Colon Carcinoma Metastatic in the Brain (tissue), 2 donors: ENCODE data around the genes ZFP36L2 and ABCG5.

GRCh38 chr2:42956999-42957739, 164.8 kb upstream of the HAAO start:
- PRO-cap, 2 experiments, result no peak in any of the 2 experiments

DNA sequence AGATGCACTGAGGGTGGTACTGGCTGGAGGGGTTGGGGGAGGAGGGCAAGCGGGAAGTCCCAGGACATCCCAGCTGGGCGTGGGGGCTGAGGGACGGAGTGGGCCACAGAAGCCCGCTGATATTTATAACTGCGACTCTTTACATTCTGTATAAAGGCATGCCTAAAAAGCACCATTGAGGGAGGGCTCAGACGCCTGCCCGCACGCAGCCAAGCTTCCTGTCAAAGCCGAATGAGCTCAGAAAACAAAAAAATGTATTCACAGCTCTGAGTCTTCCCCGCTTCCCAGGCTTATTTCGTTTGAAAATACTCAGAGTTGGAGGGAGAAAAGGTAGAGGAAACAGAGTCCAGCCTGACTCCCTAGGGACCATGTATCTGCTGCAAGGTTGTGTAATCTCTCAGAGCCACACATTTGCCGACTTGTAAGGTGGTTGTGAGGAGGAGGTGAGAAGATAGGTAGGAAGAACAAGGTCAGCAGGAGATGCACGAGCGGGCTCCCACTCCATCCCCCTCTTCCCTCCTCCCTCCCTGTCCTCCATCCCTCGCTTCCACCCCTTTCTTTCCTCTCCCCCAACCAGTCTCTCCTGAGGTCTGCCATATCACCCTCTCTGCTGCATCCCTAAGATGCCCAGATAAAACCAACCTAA, 170.2 kb upstream of the HAAO start:
- PRO-cap, 2 experiments, result no peak in any of the 2 experiments

DNA sequence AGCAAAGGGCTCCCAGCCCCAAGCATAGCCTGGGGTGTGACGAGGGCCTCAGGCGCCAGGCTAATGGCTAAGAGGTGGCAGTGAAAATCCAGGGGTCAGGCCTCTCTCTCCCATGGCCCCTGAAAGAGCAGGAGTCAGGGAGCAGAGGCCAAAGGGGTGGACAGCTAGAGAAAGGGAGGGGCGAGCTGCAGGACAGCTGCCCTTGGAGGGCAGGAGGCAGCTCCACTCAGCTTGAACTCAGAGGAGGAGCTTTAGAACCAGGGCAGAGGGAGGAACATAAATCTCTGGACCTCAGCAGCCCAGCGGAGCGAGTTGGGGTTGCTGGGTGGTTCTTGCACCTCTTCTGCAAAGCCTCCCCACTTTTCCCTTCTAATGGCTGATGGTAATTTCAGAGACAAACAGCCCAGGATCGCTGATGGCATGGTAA, 155.2 kb downstream of the ZFP36L2 start:
- PRO-cap, 2 experiments, result no peak in any of the 2 experiments

- PRO-cap, 2 experiments, result no peak in any of the 2 experiments
Measured at GRCh38 chr2:43128604-43128933, 97.8 kb downstream of the ZFP36L2 start.

- PRO-cap, 2 experiments, result peak in 2 of 2 experiments; most common plus-strand start chr2:43158419 (in 2)
Measured at GRCh38 chr2:43158024-43158441, 68.4 kb downstream of the ZFP36L2 start.

DNA sequence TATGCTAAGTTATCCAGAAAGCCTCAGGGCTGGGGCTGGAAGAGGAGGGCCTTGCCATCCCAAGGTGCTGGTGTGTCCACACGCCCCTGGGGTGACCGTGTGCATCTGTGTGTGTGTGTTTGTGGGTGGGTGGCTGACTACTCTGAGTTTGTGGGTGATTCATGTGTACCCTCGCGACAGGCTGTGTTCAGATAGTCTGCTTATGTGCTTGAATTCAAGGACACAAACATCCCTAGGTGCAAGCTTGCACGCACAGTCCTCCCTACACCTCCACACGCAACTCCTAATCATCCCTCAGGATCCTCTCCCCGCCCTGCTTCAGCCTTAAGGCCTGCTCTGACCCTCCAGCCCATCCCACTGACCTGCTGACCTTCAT, 33.2 kb downstream of the ZFP36L2 start:
- PRO-cap, 2 experiments, result no peak in any of the 2 experiments

- PRO-cap, 2 experiments, result no peak in any of the 2 experiments
Measured at GRCh38 chr2:43215870-43216324, 10.5 kb downstream of the ZFP36L2 start.

DNA sequence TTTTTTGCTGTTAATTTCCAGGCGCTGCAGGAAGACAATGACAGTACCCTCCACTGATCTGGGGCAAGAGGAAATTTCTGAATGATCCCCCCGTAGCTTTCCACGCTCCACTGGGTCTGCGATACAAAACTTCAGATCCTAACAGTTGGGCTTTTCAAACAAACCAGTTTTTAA, 5.7 kb downstream of the ZFP36L2 start:
- PRO-cap, 2 experiments, result no peak in any of the 2 experiments

DNA sequence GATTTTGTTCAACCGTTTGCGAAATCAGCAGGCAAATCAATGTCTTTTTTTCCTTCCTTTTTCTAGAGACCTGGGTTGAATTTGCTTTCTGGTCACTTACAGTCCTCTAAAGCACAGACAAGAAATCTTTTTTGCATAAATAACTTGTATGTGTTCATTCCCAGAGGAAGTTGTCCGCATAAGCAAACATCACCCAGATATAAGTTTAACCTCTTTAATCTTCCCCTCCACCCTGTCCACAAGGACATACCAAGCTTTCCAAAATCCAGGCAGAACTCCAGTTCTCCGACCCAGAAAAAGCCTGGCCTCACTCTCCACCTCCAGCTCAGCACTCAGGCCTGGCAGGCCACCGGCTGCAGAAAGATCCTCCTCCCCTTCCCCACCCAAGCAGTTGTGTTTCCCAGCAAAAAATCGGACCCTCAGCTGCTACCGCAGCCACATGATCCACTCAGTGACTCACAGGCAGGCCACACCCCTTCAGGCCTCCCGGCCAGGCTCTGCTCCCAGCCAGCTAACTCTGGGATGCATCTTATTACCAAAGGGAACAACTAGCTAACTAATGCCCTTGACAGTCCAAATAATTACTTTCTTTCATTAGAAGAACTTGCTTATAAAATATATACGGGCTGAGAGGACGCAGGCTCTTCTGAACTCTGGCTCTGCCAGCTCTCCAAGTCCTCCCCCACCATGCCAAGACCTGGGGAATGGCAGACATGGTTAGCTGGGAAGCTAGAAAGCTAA, 4.6 kb downstream of the ZFP36L2 start:
- PRO-cap, 2 experiments, result peak in 2 of 2 experiments; most common plus-strand start position 527 of the sequence (in 2); most common minus-strand start position 363 of the sequence (in 1)

DNA sequence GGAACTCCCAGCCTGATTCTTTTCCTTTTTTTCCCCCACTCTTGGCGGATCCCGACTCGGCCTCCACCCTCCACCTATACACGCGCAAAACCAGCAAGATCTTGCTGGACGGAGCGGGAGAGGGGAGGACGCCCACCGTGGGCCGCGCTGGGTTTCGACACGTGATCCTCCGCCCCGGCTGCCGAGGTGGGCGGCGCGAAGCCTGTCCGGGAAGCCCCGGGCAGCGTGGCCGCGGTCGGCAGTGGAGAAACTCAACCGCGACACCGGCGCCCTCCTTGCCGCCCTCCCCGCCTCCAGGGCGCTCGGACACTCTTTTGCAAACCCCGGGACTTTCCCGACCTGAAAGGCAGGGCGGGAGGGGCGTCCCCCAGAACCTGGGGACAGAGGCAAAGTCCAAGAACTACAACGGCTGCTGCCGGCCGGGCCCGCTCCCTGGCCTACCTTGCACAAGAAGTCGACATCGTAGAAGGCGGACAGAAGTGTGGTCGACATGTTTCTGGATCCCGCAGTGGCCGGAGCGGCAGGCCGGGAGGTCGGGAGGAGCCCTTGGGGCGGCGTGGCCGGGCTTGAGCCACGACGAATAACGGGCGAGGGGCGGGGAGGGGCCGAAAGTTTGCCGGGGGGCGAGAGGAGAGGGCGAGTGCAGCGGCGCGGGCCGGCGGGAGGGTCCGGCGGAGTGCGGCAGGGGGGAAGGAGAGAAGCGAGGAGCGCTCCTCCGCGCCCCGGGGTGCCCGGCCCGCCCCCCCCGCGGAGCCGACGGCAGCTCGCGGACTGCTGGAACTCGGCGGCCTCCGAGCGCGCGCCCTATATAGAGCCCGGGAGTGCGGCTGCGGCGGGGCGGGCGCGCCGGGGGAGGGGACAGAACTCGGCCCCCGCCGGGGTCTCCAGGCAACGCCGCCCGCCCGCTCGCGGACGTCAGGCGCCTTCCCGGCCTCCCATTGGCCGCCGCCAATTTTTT, at the start of gene ZFP36L2:
ZFP36L2 (minus strand) TSS at position 783 of the 958 bp plus-strand sequence.
- PRO-cap, 2 experiments, result peak in 2 of 2 experiments; most common plus-strand start position 389 of the sequence (in 2); most common minus-strand start position 316 of the sequence (in 2)

GRCh38 chr2:43302136-43302620, 75.8 kb upstream of the ZFP36L2 start:
- PRO-cap, 2 experiments, result no peak in any of the 2 experiments

DNA sequence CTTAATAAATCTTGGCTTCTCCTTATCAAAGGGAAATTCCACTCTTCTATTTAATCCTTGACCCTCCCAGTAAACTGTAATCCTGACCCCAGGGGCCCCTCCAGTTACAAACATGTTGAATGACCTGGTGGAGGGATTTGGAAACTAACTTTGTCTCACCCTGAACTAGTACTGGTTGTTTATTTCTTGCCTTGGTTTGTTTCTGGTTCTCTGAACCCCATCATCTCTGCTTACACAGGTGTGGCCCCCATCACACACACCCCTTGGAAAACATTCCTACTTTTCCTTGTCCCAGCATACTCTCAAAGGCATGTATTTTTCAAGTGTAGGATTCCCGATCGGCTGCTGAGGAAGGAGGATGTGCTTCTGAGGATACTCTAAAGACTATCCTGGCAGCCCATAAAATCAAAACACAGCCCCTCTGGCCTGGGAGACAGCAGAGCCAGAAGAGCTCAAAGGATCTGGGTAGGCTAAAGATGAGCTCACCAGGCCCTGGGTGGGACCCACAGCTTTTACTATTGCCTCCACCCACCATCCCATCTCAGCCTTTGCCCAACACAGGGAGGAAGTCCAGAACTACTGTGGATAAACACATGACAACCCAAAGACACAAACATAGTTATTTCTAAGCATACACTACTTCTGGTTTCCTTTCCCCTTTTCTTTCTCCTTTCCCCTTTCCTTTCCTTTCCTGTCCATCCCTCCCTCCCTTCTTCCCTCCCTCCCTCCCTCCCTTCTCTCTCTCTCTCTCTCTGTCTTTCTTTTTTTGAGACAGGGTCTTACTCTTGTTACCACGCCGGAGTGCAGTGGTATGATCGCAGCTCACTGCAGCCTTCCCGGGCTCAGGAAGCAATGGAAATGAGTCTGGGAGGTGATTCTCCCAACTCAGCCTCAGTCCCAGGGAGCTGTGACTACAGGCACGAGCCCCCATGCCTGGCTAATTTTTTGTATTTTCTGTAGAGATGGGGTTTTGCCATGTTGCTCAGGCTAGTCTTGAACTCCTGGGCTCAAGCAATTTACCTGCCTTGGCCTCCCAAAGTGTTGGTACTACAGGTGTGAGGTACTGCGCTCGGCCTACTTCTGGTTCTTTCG, 79.2 kb upstream of the ZFP36L2 start:
- PRO-cap, 2 experiments, result no peak in any of the 2 experiments

GRCh38 chr2:43313308-43313868, 87.0 kb upstream of the ZFP36L2 start:
- PRO-cap, 2 experiments, result no peak in any of the 2 experiments

GRCh38 chr2:43345352-43346020, 119.1 kb upstream of the ZFP36L2 start:
- PRO-cap, 2 experiments, result no peak in any of the 2 experiments

GRCh38 chr2:43464483-43465200, 131.2 kb downstream of the THADA start:
- PRO-cap, 2 experiments, result no peak in any of the 2 experiments

GRCh38 chr2:43493792-43494496, 101.9 kb downstream of the THADA start:
- PRO-cap, 2 experiments, result no peak in any of the 2 experiments

GRCh38 chr2:43596256-43596861, 521 bp upstream of the THADA start:
- PRO-cap, 2 experiments, result peak in 1 of 2 experiments; most common plus-strand start chr2:43596386 (in 1)

- PRO-cap, 2 experiments, result no peak in any of the 2 experiments
Measured at GRCh38 chr2:43837857-43839050, at the start of gene ABCG5. Gene ABCG5 (minus strand): TSS chr2:43838839.

DNA sequence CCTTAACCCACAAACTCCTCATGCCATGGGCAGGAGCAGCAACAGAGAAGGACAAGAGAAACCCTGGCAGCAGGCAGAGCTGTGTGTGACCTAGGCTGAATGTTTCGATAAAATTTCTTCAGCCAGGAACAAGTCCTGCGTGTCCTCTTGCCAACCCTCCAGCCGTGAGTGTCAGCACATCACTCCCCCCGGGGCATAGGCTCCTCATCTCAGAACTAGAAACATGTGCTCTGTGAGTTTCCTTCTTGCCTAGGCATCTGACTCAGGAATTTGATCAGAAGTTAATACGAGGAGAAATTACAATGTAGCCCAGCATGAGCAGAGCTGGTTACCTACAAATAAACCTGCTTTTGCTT, 2.2 kb downstream of the ABCG8 start:
- PRO-cap, 2 experiments, result no peak in any of the 2 experiments

- PRO-cap, 2 experiments, result no peak in any of the 2 experiments
Measured at GRCh38 chr2:43842252-43842775, 3.5 kb downstream of the ABCG8 start.